ENCODE data around the genes EIF2B5 and VWA5B2.

- PRO-cap, 2 experiments, result no peak in any of the 2 experiments
These were observed 84.0 kb downstream of the ATP11B start for GRCh38 chr3:182877187-182877808.

DNA sequence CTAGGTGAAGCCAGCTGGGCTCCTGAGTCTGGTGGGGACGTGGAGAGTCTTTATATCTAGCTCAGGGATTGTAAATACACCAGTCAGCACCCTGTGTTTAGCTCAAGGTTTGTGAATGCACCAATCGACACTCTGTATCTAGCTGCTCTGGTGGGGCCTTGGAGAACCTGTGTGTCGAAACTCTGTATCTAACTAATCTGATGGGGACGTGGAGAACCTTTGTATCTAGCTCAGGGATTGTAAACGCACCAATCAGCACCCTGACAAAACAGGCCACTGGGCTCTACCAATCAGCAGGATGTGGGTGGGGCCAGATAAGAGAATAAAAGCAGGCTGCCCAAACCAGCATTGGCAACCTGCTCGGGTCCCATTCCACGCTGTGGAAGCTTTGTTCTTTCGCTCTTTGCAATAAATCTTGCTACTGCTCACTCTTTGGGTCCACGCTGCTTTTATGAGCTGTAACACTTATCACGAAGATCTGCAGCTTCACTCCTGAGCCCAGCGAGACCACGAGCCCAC is 2.1 kb upstream of the MCCC1 start:
- PRO-cap, 2 experiments, result no peak in any of the 2 experiments

DNA sequence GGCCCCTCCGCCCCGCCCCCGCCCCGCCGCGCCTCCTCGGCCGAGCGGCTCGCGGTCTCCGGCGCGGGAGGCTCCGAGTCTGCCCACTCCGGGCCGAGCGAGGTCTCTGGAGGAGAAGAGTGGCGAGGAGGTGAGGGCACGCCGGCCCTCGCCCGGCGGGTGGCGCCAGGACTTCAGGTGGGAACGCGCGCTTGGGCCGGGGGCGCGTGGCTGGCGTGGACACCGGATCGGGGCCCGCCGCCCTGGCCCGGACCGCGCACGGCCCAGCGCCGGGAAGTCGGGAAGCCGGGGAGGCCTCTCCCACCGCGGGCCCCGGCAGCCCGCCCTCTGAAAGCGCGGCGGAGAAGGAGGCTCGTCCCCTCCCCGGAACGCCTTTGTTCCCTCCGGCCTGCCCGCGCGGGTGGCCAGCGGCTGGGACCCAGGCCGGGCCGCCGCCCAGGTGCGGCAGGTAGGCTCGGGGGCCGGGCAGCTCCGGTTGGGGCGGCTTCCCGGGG is 1.1 kb downstream of the B3GNT5 start:
- PRO-cap, 2 experiments, result peak in 2 of 2 experiments; most common plus-strand start position 55 of the sequence (in 1); most common minus-strand start position 276 of the sequence (in 1)

- PRO-cap, 2 experiments, result peak in 1 of 2 experiments; most common minus-strand start chr3:183254590 (in 1)
These were observed 1.6 kb downstream of the B3GNT5 start for GRCh38 chr3:183254551-183255158.

DNA sequence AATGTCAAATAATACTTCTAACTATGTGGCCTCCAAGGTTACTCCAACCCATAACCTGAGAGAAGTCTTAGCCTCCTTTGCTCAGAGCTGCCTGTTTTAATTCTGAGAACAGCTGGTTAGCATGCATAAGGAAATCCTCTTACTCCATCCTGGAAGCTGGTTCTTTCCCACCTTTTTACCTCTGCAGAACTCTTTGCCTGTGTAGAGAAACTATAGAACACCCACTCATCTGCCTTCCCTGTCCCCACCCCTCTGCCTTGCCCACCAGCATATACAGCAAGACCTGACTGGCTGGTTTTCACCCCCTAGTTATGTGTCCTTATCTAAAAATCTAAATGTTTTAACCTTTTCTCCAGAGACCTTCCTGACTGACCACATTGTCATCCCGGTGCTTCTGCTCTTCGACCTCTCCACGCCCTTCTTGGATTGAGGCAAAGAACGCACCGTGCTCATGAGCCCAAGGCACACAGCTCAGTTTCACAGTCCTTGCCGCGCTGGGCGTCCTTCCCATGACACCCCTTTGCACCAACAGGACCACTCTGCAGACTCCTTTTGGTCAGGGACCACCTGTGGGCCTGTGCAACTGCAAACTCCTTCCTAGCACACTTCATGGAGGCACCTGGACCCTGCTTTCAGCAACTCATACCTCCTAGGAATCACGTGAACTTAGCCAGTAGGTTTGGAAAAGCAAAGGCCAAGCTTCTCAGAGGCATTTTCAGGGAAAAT is 62.6 kb downstream of the B3GNT5 start:
- PRO-cap, 2 experiments, result no peak in any of the 2 experiments

- PRO-cap, 2 experiments, result no peak in any of the 2 experiments
These were observed 52.6 kb downstream of the MCF2L2 start for GRCh38 chr3:183375761-183376195.

GRCh38 chr3:183449288-183449866 is 21.0 kb upstream of the MCF2L2 start:
- PRO-cap, 2 experiments, result peak in 1 of 2 experiments; most common plus-strand start chr3:183449524 (in 1); most common minus-strand start chr3:183449389 (in 1)

GRCh38 chr3:183508911-183509305 is 46.6 kb downstream of the KLHL6 start:
- PRO-cap, 2 experiments, result no peak in any of the 2 experiments

DNA sequence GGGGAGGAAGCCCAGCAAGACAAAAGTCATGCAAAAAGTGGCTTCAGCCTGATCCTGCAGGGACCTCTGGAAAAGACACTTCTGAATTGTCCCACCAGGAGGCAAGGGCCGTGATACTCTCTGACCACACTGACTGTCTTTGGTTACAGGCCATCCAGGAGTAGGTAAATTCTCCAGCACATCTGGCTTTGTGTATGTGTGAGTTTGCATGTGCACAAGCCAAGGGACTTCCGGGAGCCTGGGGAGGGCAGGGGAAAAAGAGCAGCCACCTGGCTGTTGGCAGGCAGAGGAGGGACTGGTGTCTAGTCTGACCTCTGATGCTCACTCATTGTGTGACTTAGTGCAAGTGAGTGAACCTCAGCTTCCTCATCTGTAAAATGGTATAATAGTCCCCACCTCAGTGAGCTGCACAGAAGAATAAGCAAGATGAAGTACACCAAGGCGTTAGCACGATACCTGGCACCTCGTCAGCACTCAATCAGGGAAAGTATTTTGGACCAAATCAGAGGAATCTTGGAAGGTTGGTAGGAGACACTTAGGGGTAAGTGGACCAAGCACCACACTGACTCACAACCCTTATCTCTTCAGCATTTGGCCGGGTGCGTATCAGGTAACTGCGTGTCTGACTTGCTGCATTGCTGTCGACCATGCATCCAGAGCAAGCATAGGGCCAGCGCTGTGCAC is 19.2 kb downstream of the KLHL6 start:
- PRO-cap, 2 experiments, result no peak in any of the 2 experiments

DNA sequence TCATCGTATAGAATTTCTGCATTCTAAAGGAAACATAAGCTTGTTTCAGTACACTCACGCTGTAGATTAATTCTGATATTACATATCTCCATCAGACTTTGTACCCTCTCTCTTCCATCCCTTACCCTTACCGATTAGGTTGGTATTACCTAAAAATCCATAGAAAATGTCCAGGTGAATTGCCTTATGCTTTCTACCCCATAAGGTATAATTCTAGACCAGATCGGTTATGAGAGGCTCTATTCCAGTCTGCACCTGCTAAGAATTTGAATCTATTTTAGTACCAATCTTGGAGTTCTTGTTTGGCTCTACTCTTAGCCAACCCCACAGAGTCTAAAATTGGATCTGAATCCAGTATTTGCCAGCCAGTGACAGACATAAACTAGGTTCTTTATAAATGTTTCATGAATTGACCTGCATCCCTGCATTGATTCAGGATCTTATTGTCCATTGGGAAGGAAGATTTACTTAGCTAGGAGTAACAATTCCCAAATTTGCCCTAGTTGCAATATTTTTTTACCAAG is 6.4 kb downstream of the KLHL24 start:
- PRO-cap, 2 experiments, result no peak in any of the 2 experiments

DNA sequence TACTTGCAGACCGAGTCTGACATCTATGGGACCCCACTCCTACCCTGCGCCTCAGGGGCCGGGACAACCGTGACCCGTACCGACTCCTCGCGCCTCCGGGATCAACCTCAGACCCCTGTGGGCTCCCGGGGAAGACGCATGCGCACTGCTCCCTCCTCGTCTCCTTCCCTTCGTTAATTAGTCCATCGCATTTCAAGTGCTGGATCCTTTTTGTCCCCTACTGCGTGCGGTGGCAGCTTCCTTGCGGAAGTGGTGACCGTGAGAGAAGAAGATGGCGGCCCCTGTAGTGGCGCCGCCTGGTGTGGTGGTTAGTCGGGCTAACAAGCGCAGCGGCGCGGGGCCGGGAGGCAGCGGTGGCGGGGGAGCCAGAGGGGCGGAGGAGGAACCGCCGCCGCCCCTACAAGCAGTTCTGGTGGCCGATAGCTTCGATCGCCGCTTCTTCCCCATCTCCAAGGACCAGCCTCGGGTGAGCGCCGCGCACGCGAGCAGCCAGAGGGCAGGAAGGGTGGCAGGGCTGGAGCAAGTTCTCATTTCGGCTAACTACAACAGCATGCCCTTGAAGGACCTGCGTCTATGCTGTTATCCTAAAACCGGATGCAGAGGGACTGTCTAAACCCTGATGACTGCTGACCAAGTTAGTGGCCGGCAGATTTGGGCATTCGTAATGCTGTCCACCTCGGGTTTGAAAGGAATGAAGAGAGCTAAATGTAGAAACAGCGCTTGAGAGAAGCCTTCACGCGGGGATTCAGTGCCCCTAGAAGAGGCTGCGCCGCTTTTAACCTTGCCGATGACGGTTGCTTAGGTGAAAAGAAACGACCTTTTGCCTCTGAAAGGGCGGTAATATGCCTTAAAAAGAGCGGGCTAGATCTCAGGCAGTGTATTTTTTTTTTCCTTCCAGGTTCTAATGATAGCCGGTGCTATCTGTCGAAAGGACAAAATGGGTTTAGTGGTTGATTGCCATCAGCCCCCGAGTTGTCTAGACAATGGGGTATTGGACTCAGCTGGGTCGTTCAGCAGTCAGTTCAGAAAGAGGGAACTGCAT is at the start of gene EIF2B5:
Gene EIF2B5 (plus strand): TSS at position 244 of the 1,042 bp plus-strand sequence.
- PRO-cap, 2 experiments, result peak in 2 of 2 experiments; most common plus-strand start position 261 of the sequence (in 1); most common minus-strand start position 119 of the sequence (in 2)

- PRO-cap, 2 experiments, result no peak in any of the 2 experiments
These were observed 4.6 kb upstream of the AP2M1 start for GRCh38 chr3:184169953-184170597.

GRCh38 chr3:184187231-184187935 is 1.4 kb downstream of the ABCF3 start:
- PRO-cap, 2 experiments, result no peak in any of the 2 experiments

- PRO-cap, 2 experiments, result no peak in any of the 2 experiments
These were observed 9.3 kb downstream of the ABCF3 start for GRCh38 chr3:184195278-184195819.

DNA sequence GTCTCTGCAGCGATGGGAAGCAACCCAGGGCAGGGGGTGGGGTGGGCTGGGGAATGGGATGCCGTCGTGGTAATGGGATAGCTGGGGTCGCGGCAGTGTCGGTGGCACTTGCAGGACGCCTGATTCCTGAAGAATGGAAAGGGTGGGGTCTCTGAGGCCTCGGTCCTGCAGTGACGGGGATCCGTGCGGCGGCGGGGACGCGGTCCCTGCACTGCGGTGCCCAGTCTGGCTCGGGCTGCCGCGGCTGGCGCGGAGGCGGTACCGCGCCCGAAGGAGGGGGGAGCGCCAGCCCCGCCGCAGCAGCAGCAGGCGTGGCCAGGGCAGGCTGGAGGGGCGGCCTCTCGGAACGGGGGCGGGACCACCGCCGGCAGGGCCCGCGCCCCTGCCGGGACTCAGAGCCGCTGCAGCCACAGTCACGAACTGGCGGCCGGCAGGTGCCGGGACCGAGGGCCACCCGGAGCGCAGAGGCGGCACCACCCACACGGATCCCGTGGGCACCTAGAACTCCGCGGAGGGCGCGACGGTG is at the start of gene VWA5B2:
Gene VWA5B2 (plus strand): TSS at position 395 of the 526 bp plus-strand sequence.
- PRO-cap, 2 experiments, result peak in 1 of 2 experiments; most common plus-strand start position 412 of the sequence (in 1); most common minus-strand start position 213 of the sequence (in 1)

DNA sequence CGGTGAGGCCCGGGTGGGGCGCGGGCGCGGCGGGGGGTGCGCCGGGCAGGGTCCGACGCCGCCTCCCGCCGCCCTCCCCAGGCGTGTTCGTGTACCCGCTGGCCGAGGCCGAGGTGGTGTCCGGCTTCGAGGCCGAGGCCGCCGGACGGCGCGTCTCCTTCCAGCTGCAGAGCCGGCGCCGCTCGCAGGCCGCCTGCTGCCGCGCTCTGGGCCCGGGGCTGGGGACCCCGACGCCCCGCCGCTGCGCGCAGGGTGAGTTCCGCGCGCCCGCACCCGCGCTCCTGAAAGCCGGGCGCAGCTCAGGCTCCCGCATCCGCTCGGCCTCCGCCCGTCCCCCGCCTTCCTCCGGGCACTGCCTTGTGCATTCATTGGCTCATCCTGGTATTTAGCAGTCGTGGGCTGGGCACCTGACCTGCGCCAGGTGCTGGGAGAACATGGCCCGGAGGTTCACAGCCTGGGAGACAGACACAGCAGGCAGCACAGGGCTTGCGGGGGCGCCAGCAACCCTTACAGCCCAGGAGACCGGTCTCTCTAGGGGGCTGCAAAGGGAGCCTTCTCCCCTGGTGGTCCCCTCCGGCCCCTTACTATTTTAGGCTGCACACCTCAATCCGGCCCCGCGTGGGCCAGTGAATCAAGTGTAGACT is 1.4 kb downstream of the VWA5B2 start:
- PRO-cap, 2 experiments, result no peak in any of the 2 experiments

- PRO-cap, 2 experiments, result no peak in any of the 2 experiments
These were observed 2.8 kb downstream of the EIF4G1 start for GRCh38 chr3:184317165-184317571.

DNA sequence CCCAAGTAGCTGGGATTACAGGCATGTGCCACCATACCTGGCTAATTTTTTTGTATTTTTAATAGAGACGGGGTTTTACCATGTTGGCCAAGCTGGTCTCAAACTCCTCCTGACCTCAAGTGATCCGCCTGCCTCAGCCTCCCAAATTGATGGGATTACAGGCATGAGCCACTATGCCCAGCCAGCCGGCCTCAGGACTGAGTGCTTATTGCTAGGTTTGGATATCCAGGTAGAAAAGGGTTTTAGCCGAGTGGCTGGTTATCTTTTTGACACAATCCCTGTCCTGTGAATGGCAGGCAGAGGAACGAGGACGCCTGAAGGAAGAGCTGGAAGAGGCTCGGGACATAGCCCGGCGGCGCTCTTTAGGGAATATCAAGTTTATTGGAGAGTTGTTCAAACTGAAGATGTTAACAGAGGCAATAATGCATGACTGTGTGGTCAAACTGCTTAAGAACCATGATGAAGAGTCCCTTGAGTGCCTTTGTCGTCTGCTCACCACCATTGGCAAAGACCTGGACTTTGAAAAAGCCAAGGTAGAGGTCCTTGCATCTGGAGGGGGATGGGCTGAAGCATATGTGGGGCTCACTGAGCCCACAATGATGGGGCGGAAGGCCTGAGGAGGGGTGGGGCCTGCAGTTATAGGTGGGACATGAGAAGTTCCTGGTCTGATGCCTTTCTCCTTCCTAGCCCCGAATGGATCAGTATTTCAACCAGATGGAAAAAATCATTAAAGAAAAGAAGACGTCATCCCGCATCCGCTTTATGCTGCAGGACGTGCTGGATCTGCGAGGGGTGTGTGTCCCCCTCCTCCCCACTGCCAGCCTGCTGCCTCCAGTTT is 10.4 kb downstream of the EIF4G1 start:
- PRO-cap, 2 experiments, result no peak in any of the 2 experiments

DNA sequence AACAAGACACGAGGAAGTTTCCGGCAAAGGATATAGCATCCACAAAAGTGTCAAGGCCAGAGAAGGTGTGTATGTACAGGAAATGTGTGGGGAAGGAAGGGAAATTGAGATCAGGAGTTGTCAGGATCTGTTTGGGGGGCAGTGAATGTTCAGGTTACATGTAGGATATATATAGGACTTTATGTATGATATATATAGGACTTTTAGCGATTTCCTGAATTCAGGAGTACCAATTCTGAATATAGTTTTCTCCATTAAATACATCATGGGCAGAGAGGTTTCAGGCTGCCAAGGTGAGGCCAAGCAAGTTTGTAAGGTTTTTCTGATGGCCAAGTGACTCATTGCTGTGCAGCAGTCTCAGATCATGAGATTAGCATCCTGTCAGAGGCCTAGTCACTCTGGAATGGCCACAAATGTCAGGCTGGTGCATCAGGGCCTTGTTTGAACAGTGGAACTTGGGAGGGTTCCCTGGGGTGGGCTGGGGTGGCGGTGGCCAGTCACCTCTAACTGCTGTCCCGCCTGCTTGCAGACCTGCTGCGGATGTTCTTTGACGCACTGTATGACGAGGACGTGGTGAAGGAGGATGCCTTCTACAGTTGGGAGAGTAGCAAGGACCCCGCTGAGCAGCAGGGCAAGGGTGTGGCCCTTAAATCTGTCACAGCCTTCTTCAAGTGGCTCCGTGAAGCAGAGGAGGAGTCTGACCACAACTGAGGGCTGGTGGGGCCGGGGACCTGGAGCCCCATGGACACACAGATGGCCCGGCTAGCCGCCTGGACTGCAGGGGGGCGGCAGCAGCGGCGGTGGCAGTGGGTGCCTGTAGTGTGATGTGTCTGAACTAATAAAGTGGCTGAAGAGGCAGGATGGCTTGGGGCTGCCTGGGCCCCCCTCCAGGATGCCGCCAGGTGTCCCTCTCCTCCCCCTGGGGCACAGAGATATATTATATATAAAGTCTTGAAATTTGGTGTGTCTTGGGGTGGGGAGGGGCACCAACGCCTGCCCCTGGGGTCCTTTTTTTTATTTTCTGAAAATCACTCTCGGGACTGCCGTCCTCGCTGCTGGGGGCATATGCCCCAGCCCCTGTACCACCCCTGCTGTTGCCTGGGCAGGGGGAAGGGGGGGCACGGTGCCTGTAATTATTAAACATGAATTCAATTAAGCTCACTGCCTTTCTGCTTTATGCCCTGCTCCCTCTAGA is 2.8 kb upstream of the FAM131A start:
- PRO-cap, 2 experiments, result no peak in any of the 2 experiments

DNA sequence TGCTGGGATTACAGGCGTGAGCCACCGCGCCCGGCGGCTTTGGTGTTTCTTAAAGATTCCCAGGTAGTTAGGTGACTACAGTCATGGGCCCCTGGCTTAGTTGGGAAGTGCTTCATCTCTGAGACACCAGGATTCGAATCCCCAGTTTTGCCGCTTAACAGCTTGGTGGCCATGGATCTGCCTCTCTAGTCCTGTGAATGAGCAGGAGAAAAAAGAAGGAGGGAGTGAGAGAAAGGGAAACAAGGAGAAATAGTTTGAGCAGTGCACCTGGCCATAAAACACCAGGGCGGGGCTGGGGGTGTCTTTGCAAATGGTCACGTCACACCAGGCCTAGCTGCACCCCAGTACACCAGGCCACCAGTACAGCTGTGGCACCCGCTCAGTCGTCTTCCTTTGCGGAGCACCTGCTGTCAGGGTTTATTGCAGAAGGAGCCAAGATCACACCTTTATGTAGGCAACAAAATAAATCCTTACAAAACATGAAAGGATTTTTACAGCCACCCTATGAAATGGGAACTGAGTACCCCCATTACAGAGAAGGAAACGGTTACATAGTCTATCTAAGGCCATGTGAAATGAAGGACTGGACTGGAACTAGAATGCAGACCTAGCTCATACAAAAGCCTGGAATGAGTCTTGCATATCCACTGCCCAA is 14.5 kb upstream of the EPHB3 start:
- PRO-cap, 2 experiments, result no peak in any of the 2 experiments